Metastatic Liver Carcinoma in the Lung (tissue), 2 donors: ENCODE results near the gene SPDYE13.

GRCh38 chr7:75148055-75148671 is 55.8 kb downstream of the GTF2IRD2B start:
- PRO-cap, 2 experiments, result no peak in any of the 2 experiments

DNA sequence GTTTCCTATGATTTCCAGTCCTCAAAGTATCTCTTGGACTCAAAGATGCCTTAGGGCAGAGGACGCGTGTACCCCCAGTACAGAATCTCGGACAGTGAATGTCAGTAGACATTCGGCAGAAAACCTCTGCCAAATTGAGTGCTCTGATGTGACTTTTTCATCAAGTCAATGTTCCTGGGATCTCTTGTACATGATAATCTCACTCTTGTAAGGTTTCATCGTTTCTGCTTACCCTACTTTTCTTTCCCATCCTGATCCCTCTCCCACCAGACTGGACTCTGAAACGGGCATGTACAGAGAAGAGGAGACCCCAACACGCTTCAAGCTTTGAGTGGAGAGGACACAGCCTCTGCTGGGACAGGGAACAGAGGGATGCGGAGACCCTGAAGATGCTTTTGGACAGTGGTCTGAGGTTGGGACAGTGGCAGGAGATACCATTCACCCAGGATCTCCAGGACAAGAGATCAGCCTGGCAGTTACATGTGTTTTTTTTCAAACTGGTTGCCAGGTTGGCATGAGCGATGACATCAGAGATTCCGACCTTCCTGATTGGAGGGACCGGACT is at the start of gene SPDYE13:
Gene SPDYE13 (plus strand): TSS at position 271 of the 565 bp plus-strand sequence.
- PRO-cap, 2 experiments, result no peak in any of the 2 experiments

- PRO-cap, 2 experiments, result no peak in any of the 2 experiments
Observed at GRCh38 chr7:75514443-75515071, 22.4 kb downstream of the SPDYE5 start.

DNA sequence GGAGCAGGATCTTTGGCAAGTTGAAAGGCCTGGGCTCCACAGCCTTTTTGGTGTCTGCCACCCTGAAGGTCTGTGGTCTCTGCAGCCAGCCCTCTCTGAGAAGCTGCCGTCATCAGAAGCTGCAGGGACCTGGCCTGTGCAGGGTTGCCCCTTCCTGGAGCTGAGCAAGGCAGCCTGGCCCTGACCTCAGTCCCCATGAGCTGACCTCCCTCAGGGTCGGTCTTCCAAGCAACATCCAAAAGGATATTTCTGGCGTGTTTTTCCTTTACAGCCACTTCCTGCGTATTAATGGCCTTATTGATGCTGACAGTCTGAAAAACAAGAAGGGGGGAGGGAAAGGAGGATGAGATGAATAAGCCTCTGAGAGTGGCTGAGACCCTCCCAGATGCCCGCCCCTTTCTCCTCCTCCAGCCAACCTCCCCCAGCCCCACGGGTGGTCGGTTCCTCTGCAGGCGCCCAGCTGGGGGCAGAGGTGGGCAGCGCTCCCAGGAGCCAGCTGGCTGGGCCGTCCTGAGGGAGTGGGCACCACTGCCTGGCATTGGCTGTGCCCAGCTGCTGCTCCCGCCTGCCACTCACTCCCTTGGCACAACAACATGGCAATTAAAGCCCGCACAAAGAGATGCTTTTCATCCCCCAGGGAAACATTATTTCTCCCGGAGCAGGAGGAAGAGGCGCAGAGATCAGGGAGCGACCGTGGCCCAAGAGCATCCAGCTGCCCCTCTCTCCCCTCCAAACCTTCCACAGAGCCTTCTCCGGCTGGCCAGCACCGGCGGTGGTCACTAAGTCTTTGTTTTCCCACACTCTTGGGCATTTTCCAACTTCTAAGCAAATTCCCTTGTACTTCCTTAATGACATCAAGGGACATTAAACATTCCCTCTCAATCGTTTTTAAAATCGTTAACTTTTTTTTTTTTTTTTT is 107.1 kb downstream of the SPDYE5 start:
- PRO-cap, 2 experiments, result no peak in any of the 2 experiments

GRCh38 chr7:75671295-75671767 is 67.4 kb downstream of the HIP1 start:
- PRO-cap, 2 experiments, result no peak in any of the 2 experiments

DNA sequence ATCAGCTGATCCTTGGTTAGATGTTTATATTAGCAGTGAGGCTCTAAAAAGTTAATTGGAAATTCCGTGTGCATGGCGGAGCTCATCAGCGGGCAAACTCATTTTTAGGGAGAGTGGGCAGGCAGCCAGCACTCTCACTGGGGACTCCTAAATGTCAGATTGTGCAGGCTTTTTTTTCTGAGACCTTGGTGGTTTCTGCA is 43.7 kb downstream of the HIP1 start:
- PRO-cap, 2 experiments, result no peak in any of the 2 experiments

- PRO-cap, 2 experiments, result no peak in any of the 2 experiments
Observed at GRCh38 chr7:75712082-75712676, 26.6 kb downstream of the HIP1 start.

GRCh38 chr7:75914004-75915012 is 647 bp upstream of the POR start:
- PRO-cap, 2 experiments, result peak in 2 of 2 experiments; most common minus-strand start chr7:75914910 (in 1)

DNA sequence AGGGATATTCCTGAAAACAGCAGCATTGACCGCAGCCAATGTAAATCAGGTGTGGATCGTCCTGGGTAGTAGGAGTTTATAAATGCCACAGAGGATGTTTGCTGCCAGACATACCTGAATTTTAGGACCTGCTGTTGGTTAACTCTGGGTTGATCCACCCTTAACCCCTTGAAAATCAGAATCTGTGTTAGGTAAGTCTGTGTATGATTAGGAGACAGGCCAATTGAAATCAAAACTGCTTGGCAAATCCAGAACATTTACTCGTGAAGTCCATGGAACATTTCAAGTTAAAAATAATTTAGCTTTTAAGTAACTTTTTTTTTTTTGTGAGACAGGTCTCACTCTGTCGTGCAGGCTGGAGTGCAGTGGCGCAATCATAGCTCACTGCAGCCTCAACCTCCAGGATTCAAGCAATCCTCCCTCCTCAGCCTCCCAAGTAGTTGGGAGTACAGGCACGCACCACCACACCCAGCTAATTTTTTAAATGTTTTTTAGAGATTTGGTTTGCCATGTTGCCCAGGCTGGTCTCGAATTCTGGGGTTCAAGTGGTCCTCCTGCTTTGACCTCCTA is 1.9 kb downstream of the POR start:
- PRO-cap, 2 experiments, result peak in 1 of 2 experiments; most common plus-strand start position 327 of the sequence (in 1); most common minus-strand start position 136 of the sequence (in 1)

GRCh38 chr7:75922975-75923670 is 8.2 kb downstream of the POR start:
- PRO-cap, 2 experiments, result peak in 1 of 2 experiments; most common minus-strand start chr7:75923346 (in 1)

- PRO-cap, 2 experiments, result no peak in any of the 2 experiments
Observed at GRCh38 chr7:75951446-75951958, 36.5 kb downstream of the POR start.

- PRO-cap, 2 experiments, result no peak in any of the 2 experiments
Observed at GRCh38 chr7:75969072-75969445, 25.3 kb downstream of the TMEM120A start.

DNA sequence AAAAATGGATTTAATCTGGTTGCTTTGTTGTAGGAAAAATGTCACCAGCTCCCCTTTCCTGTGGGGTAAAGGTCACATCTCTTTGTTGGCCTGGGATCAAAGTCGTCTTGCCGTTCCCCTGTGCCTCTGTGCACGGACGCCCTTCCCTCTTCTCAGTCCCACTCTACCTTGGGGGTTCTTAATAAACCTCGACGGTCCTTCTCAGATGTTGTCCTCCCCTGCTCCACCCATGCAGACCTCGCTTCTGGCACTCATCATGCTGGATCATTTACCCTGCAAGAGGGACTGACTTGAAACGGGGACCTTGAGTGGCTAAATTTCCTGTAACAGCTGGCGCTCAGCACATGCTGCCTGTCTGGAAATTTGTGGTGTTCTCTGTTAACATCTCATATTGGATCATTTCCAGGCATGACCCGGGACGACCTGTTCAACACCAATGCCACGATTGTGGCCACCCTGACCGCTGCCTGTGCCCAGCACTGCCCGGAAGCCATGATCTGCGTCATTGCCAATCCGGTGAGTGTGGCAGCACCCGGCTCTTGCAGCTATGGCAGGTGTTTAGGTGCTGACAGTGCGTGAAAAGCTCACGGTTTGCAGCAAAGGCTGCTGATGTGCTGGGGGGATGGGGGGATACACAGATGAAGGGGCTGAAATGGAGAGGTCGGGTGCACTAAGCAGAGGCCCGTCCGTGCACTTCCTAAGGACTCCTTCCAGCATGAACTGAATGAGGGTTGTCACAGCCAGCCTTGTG is 9.8 kb downstream of the MDH2 start:
- PRO-cap, 2 experiments, result no peak in any of the 2 experiments

- PRO-cap, 2 experiments, result no peak in any of the 2 experiments
Observed at GRCh38 chr7:76133919-76134635, 67.6 kb upstream of the SRRM3 start.

DNA sequence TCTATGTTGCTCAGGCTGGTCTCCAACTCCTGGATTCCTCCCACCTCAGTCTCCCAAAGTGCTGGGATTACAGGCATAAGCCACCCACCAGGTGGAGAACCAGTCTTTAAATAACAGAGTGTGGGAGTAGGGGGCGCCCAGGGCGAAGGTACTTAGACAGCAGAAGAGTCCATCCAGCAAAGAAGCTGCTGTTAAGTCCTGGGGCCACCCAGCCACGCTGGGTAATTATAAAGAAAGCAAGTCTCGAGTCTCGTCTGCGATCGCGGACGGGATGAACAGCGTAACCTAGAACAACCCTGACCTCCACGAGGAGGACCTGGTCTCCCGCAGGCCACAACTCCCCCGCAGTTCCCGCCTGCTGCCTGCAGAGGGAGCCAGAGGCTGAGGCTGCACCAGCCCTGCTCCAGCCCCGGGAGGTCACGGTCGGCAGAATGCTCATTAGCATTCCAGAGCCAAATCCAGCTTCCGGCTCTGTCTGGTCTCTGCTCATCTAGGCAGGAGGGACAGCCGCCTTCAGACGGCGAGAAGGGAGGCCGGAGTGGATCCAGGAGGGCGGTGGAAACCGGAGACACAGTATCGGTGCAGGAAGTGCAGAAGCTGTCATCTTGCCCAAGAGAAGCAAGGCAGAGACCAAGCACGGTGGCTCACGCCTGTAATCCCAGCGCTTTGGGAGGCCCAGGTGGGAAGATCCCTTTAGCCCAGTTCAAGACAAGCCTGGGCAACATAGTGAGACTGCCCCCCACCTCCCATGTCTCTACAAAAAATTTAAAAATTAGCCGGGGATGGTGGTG is 23.6 kb upstream of the SRRM3 start:
- PRO-cap, 2 experiments, result no peak in any of the 2 experiments

DNA sequence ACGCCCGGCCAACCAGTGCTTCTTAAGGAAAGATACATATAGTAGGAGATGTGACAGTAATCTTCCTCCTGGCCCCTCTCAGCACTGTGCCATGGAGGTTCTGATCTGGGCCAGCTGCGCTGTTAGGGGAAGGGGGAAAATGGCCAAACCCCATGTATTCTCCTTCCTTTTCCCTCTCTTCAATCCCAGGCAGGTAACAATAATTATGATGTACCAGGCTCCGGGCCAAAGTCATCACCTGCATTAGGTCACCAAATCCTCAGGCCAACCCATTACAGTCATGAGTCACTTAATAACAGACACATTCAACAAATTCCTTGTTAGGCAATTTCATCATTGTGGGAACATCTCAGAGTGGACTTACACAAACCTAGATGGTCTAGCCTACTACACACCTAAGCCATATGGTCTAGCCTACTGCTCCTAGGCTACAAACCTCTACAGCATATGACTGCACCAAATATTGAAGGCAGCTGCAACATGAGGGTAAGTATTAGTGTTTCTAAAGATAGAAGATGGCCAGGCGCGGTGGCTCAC is 2.3 kb upstream of the HSPB1 start:
- PRO-cap, 2 experiments, result no peak in any of the 2 experiments

- PRO-cap, 2 experiments, result peak in 2 of 2 experiments; most common plus-strand start chr7:76317496 (in 1); most common minus-strand start chr7:76318069 (in 1)
Observed at GRCh38 chr7:76317259-76318152, 15.0 kb downstream of the HSPB1 start.

DNA sequence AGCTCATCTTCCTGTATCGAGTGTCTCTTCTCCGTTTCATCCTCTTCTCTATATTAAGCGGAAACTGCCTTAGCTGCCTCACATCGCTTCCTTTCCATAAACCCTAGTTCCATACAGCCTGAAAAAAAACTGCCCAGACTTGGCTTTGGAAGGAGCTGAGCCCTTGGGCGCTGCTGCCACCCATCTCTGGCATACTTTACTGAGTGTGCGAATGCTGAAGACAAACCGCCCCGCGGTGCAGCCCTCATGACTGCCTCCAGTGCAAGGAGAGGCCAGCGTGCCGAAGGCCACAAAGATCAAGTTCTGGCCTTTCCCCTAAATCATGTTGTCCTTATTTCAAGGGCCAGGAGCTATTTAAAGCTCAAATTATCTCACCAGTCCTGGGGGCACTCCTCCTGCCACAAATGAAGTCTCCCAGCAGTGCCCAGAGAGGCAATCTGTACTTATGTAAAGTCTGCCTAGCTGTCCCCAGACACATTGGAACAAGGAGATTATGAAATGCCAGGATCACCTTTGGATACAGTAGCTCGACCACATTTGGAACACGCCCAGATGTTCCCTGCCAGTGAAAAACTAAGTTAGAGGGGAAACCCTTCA is 25.2 kb downstream of the YWHAG start:
- PRO-cap, 2 experiments, result no peak in any of the 2 experiments

DNA sequence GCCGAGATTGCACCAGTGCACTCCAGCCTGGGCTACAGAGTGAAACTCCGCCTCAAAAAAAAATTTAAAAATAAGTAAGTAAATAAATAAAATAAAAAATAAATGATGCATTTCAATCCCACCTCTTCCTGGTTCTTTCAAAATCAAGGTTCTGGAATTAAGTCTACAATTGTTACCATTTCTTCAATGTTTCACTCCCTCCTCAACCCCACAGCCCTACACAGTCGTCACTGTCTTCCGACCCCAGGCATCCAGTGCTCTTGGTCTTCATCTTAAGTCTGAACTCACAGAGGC is 13.0 kb downstream of the YWHAG start:
- PRO-cap, 2 experiments, result no peak in any of the 2 experiments

DNA sequence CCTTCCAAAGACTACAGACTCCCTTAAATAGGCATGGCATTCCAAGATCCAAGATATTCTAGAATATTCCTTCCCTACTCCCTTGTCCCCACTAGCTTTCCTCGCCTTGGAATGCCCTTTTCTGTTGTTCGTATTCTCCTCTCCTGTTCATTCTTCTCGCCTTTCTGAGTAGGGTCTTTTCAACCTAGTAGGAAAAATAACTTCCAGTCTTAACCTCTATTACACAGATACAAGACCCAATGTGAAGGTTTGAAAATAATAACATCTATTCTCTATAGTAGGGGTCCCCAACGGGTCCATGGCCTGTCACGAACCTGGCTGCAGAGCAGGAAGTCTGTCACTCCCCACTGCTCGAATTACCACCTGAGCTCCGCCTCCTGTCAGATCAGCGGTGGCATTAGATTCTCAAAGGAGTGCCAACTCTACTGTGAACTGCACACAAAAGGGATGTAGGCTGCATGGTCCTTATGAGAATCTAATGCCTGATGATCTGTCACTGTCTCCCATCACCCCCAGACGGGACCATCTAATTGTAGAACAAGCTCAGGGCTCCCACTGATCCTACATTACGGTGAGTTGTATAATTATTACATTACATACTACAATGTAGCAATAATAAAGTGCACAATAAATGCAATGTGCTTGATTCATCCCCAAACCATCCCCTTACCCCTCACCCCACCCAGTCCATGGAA is 7.4 kb downstream of the YWHAG start:
- PRO-cap, 2 experiments, result no peak in any of the 2 experiments